ENCODE data around the genes MTRF1L and CNKSR3.

DNA sequence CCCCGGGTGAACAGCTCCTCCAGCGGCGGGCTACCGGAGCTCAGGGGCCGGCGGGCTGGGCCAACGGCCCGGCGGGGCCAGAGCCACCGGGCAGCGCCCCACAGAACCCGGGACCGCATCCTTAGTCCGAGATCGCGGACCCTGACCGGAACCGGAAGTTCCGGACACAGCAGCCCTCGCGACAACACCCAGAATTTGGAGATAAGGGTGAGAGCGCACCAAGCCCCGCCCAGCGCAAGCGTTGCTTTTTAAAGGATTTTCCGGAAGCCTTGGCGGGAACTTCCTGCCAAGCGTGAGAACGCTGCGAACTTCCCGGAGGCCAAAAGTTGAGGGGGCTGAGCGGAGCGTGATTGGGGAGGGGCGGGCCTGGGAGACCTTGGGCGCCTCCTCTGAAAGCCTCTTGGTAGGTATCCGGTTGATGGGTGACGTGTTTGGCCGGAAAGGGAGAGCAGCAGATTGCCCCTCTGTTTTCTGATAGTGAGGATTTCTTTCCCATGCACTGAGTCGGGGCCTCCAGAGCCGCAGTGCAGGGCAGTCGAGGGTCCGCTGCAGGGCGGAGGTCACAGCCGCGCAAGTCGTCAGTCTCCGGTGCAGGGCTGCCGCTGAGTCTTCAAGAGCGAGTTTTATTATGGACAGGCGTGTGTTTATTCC, at the start of gene MTRF1L:
MTRF1L (minus strand) TSS at position 143 of the 651 bp plus-strand sequence.
- PRO-cap, 2 experiments, result peak in 2 of 2 experiments; most common plus-strand start position 275 of the sequence (in 2); most common minus-strand start position 123 of the sequence (in 2)

GRCh38 chr6:153003218-153004010, 905 bp upstream of the MTRF1L start:
- PRO-cap, 2 experiments, result no peak in any of the 2 experiments

GRCh38 chr6:154164426-154164822, 125.4 kb downstream of the OPRM1 start:
- PRO-cap, 2 experiments, result no peak in any of the 2 experiments

- PRO-cap, 2 experiments, result no peak in any of the 2 experiments
Measured at GRCh38 chr6:154247357-154247969, 109.1 kb downstream of the IPCEF1 start.

- PRO-cap, 2 experiments, result no peak in any of the 2 experiments
Measured at GRCh38 chr6:154441848-154442422, 68.5 kb downstream of the CNKSR3 start.

- PRO-cap, 2 experiments, result no peak in any of the 2 experiments
Measured at GRCh38 chr6:154509298-154509715, 1.2 kb downstream of the CNKSR3 start.

- PRO-cap, 2 experiments, result no peak in any of the 2 experiments
Measured at GRCh38 chr6:154510486-154510975, at the start of gene CNKSR3. Gene CNKSR3 (minus strand): TSS chr6:154510685.

GRCh38 chr6:154512127-154512765, 1.8 kb upstream of the CNKSR3 start:
- PRO-cap, 2 experiments, result no peak in any of the 2 experiments

DNA sequence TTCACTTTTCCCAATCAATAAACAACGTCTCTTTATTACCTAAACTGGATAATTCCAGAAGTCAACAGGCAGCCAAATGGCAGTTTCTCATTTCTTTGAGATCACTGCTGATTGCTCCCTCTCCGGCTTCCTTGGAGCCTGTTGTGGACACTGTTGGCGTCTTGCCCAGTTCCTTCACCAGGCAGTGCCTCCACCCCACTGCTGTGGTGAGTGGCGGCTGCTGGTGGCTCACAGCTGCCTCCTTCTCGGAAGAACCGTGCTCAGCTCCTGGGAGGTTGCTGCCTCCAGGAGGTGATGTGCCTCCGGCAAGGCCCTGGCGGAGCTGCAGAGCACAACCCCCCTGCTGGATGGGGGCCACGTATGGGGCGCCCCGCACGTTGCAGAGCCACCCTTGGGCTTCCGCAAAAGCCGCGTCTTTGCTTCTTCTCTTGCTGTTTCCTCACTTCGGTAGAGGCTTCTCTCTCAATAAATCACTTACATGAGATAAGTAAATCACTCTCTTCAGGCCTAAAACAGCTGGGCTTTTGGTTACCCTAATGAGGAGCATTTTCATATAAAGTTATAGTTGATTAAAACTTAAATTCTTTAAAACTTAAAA, 105.2 kb upstream of the CNKSR3 start:
- PRO-cap, 2 experiments, result no peak in any of the 2 experiments

- PRO-cap, 2 experiments, result no peak in any of the 2 experiments
Measured at GRCh38 chr6:154619262-154619697, 108.8 kb upstream of the CNKSR3 start.

- PRO-cap, 2 experiments, result no peak in any of the 2 experiments
Measured at GRCh38 chr6:154765893-154766836, 32.9 kb downstream of the SCAF8 start.

DNA sequence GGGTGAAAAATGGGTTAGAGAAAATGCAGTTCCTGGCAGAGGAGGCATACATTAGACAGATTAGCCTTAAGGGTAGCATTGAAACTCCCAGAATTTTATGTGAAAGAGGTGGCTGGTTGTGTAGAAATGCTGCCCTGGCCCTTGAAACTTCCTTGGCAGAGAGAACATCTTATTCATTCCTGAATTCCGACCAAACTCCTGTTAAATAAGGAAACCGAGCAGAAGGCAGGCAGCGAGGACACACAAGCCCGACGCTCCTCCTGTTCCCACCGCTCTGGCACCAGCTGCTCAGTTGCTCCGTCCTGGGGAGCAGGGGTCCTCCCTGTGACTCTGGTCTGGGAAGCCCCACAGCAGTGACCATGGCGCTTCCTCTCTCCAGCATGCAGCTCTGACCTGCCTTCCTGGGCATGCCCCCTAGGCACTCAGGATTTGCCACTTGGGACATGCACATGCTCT, 35.2 kb upstream of the CLDN20 start:
- PRO-cap, 2 experiments, result no peak in any of the 2 experiments

DNA sequence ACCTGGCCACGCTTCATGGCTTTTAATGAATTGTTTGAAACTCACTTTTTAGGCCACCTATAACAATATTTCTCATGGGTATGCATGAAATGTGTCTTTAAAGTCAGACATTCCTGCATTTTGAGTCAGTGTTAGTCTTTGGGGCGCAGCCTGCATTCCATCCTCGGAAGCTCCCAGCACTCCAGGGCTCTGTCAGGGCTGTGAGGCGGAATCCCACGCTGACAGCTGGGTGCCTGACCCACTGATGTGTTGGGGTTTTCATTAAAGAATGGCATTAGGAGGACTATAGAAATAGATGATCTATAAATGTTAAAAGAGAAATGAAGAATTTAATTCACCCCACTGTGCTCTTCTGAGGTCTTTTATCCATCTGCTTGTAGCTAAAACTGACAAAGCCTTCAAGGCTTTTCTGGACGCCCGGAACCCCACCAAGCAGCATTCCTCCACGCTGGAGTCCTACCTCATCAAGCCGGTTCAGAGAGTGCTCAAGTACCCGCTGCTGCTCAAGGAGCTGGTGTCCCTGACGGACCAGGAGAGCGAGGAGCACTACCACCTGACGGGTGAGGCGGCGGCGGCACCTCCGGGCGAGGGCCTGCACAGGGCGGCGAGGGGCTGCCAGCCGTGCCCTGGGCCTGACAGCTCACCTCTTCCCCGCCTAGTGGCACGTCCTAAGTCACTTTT, 16.1 kb upstream of the CLDN20 start:
- PRO-cap, 2 experiments, result no peak in any of the 2 experiments

GRCh38 chr6:155328149-155329543, 14.4 kb upstream of the TFB1M start:
- PRO-cap, 2 experiments, result no peak in any of the 2 experiments

- PRO-cap, 2 experiments, result peak in 1 of 2 experiments; most common plus-strand start chr6:155549234 (in 1)
Measured at GRCh38 chr6:155549113-155549514, 93.5 kb upstream of the NOX3 start.

- PRO-cap, 2 experiments, result peak in 2 of 2 experiments; most common plus-strand start chr6:156687237 (in 1); most common minus-strand start chr6:156687263 (in 2)
Measured at GRCh38 chr6:156686590-156687625, 90.3 kb upstream of the ARID1B start.

DNA sequence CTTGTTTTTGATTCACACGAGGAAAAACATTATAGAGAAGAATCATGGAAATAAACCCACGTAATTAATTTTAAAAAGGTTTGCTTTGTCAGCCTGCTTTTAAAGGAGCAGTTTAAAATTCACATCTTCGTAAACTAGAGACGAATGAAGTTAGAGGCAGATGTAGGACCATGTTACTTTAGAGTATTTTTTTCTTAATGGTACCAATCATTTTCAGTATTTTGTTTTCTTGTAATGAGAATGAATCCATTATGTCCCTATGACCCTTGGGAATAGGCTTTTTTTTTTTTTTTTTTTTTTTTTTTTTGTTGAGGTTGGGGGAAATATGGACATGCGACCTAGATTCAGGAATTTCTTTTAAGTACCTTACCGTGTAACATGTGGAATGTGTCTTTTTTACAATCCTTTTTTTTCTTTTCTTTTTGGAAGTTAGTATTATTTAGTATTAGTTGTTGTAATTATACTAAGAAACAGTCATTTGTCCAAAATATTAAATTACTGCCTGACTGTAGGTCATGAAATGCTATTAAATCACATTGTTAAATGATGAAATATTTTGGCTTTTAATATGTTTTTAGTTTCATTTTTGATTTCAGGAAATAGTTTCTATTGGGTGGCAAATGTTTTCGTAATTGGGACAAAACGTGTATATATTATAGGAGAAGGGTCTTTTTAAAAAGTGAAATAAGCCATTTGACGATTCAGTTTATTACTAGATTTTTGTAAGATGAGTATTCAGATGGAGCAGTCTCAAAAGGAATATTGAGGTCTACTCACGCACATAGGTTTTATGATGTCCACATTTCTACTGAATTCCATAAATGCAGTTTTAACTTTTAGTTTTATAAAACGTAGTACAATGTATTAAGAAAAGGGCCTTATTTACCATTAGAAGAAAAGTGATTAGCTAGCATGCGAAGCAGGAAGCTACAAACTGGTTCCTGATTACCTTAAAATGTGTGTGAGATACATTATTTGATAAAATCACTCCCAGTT, 4.8 kb downstream of the ARID1B start:
- PRO-cap, 2 experiments, result no peak in any of the 2 experiments

GRCh38 chr6:156816476-156816838, 39.3 kb downstream of the ARID1B start:
- PRO-cap, 2 experiments, result no peak in any of the 2 experiments

GRCh38 chr6:156826158-156826972, 49.2 kb downstream of the ARID1B start:
- PRO-cap, 2 experiments, result no peak in any of the 2 experiments

DNA sequence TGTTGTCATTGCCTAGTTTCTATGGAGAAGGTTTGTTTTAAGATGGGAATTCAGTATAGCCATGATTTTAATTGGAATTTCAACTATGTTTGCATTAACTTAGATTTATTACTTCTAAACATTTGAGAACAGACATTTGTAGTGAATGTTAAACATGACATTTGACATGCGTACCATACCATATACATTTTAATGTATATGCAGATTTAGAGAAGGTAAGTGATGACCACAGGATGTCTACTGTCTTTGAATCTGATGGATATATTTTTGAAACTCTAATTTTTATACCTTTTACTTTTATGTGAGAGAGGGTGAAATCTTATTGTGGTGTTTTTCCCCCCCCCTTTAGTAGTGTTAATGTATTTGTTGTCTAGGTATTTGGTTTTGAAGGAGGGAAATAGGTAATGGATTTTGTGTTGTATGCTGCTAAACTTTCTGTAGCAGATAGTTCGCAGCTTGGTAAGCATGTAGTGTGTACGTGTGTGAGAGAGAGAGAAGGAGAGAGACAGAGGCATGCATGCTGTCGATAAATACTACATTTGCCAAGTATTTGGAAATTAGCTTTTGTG, 159.6 kb downstream of the ARID1B start:
- PRO-cap, 2 experiments, result no peak in any of the 2 experiments